ENCODE measurements around a stretch of chr1.

DNA sequence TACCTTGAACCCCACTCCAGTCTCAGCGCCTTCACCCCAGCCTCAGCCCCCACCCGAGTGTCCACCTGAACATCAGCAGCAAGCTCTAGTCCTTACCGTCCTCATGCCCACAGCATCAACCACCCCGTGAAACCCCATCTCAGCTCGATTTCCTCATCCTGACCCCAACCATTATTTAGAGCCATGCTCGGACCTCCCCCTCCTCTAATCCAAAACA is 638 bp downstream of the SHISAL2A start:
- PRO-cap, 2 experiments = no peak in any of the 2 experiments

GRCh38 chr1:52641282-52641762 is 8.4 kb downstream of the SHISAL2A start:
- PRO-cap, 2 experiments = no peak in any of the 2 experiments

DNA sequence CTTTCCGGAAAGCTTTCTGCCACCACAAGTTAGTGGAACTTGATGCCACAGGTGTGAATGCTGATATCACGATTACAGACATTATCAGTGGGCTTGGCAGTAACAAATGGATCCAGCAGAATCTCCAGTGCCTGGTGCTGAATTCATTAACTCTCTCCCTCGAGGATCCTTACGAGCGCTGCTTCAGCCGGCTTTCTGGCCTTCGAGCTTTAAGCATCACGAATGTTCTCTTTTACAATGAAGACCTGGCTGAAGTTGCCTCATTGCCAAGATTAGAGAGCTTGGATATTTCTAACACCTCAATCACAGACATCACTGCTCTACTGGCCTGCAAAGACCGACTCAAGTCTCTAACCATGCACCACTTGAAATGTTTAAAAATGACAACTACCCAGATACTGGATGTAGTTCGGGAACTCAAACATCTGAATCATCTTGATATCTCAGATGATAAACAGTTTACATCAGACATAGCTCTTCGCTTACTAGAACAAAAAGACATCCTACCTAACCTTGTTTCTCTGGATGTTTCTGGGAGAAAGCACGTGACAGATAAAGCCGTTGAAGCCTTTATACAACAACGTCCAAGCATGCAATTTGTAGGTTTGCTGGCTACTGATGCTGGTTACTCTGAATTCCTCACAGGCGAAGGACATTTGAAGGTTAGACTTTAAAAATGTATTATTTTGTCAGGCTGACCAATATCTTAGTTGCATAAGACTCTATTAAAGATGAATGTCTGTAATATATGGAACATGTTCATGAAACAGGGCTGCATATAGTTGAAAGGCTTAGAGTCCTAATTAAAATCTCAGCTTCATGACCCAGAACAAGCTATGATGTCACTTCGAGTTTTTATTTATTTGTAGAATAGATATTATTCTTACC is 45.1 kb downstream of the ZYG11B start:
- PRO-cap, 2 experiments = no peak in any of the 2 experiments

- PRO-cap, 2 experiments = no peak in any of the 2 experiments
Measured at GRCh38 chr1:52914336-52914904, 7.1 kb downstream of the ECHDC2 start.

GRCh38 chr1:53053475-53054451 is 8.2 kb upstream of the PODN start:
- PRO-cap, 2 experiments = no peak in any of the 2 experiments

DNA sequence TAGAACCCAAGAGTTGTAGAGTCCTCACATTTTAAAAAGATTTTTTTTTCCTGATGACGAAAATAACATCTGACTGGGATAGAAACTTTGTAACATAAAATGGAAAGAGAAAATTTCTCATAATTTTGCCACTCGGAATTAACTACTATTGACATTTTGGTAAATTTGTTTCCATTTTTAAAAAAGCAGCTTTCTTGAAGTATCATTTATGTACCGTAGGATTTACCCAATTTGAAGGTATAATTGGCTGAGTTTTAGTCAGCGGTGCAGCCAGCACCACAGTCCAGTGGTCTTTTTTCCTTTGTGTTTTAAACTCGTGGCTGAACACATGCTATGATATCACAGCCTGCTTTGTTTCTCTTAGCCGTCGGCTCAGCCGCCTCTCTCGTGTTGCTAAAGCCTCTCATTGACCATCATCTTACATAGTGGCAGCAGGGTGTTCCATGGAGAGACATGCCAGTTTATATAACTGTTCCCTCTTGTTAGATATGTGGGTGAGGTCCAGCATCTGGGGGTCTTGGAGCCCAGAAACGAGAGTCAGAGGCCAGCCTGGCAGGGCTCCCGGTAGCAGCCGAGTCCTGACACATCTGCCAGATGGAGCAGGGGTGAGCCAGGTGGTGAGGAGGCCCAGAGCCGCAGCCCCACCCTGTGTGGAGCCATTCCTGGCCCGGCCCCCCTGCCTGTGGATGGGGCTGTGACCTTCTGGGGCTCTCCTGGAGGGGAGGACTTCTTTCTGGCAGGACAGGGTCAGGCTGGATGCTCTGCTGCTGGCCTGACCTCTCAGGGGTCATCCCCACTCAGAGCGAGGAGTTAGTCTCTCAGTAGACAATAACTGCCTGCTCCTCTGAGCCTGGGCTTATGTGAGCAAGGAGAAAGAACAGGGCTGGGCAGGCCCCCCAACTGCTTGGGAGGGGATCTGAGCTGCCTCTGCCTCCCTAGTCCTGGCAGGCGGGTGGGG is 11.8 kb downstream of the PODN start:
- PRO-cap, 2 experiments = no peak in any of the 2 experiments

GRCh38 chr1:53084363-53085180 is 22.6 kb downstream of the PODN start:
- PRO-cap, 2 experiments = no peak in any of the 2 experiments

- PRO-cap, 2 experiments = no peak in any of the 2 experiments
Measured at GRCh38 chr1:53092992-53093263, 30.9 kb downstream of the PODN start.

DNA sequence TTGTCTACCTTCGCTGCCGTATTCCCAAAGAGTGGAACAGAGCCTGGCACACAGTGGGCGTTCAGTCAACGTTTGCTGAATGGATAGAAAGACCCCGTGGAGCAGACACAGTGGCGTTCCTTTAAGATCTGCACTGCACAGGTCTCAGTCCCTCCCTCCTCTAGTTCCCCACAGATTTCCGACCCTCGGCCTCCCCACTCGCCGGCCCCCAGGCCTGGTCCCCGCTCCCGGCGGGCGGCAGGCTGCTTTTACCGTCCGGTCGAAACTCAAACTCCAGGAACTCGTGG is 266 bp downstream of the MAGOH start:
- PRO-cap, 2 experiments = no peak in any of the 2 experiments

DNA sequence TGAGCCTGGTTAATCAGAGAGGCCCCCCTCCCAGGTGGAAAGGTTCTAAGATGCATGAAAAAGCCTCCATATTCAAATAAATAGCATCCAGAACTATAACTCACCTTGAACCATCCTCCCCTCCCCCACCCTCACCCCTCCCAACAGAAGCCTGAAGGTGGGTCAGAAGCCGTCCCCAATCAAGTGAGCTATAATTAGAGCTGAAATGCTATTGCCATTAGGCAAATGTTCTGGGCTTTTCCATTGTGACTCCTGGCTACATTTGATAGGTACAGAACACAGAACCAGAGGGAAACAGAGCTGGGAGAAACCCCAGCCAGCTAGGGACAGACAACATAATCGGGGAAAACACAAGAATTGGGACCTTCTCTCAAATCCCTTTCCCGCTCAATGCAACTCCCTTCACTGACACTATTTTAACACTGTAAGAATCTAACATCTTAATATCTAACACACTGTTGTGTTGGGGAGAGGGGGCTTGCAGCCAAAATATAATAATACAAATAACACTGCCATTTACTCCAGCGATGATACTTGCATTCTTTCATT is 41.4 kb downstream of the LRP8 start:
- PRO-cap, 2 experiments = no peak in any of the 2 experiments

DNA sequence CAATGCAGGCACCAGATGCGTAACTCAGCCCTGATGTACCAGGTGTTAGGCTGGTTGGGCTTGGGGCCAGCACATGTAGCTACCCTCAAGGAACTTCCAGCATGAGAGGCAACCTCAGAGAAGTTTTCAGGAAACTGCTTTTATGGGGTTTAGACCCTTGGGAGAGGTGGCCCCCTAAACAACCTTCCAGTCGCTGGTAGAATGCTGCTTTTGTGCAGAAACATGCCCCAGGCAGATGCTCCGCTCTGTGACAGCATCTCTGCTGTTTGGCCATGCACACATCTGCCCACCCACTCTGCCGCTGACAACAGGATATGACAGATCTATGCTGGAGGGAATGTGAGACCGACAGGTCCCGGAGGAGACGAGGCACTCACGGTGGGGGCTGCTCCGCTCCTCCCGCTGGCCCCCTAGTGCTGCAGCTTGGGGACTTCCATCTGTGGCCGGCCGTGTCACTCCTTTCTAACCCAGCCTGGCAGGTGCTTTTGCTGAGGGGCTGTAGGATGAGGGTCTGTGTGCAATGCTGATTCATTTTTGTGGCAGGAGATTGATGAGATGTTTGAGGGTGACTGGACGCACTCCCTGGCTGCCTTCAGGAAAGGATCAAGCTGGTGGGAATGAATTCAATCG is 49.1 kb upstream of the DMRTB1 start:
- PRO-cap, 2 experiments = no peak in any of the 2 experiments

- PRO-cap, 2 experiments = no peak in any of the 2 experiments
Measured at GRCh38 chr1:54228032-54229203, 28.5 kb downstream of the MRPL37 start.

- PRO-cap, 2 experiments = no peak in any of the 2 experiments
Measured at GRCh38 chr1:54229458-54230230, 29.7 kb downstream of the MRPL37 start.

- PRO-cap, 2 experiments = no peak in any of the 2 experiments
Measured at GRCh38 chr1:54249753-54250583, 50.0 kb downstream of the MRPL37 start.

- PRO-cap, 2 experiments = no peak in any of the 2 experiments
Measured at GRCh38 chr1:54280289-54281171, 80.6 kb downstream of the MRPL37 start.

DNA sequence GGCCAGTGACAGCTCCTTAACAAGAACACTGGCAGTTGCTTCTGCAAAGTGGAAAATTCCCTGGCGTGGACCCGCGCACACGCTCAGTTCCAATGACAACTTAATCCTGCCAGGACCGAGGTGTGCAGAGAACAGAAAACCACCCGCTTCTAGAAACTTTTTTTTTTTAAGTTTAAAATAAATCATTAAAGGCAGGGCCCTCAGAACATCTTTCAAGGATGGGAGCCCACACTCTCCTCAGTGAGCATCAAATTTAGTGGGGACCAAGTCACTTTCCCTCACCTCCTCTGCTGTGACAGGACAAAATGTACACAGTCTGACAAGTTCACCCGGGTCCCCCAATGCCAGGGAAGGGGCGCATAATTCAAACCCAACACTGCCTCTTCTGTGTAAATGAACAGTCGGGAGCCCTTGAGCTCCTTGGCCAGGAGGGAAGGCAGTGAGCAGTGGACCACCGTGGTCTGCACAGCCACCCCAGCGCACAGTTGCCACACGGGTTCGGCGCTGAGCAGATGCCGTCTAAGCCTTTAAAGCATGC is 91.1 kb downstream of the MRPL37 start:
- PRO-cap, 2 experiments = no peak in any of the 2 experiments

GRCh38 chr1:54296196-54296819 is 96.3 kb downstream of the MRPL37 start:
- PRO-cap, 2 experiments = no peak in any of the 2 experiments

DNA sequence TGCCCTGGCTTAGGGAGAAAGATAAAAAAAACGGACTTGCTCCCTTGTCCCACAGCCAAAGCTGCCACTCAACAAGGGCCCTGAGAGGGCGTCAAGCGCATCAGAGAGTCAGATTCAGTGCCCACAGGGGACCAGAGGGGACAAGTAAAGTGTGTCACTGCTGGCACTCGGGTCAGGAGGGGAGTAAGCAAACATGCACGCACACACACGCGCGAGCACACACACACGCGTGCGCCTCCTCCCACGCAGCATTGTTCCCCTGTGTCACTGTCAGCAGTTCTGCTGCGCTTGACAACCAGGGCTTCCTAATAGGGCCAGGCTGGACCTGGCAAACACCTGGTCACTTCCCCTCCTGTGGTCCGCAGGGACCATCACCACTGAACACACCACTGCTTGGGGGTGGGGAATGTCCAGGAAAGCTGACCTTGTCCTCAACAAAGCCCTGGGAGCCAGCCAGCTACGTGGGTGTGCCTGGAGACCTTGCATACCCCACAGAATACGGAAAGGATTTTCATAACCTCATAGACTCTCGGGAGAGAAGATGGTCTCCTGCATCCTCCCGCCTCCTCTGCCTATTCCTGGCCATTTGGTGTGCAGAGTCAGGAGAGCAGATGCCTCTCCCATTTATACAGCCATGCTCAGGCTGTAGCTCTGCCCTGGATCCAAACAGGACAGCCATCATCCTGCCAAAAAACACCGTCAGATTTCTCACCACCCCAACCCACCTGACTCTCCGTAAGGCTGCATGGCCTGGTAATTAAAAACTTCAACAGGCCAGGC is 132.9 kb downstream of the MRPL37 start:
- PRO-cap, 2 experiments = no peak in any of the 2 experiments

- PRO-cap, 2 experiments = no peak in any of the 2 experiments
Measured at GRCh38 chr1:54347944-54348931, 148.3 kb downstream of the MRPL37 start.

DNA sequence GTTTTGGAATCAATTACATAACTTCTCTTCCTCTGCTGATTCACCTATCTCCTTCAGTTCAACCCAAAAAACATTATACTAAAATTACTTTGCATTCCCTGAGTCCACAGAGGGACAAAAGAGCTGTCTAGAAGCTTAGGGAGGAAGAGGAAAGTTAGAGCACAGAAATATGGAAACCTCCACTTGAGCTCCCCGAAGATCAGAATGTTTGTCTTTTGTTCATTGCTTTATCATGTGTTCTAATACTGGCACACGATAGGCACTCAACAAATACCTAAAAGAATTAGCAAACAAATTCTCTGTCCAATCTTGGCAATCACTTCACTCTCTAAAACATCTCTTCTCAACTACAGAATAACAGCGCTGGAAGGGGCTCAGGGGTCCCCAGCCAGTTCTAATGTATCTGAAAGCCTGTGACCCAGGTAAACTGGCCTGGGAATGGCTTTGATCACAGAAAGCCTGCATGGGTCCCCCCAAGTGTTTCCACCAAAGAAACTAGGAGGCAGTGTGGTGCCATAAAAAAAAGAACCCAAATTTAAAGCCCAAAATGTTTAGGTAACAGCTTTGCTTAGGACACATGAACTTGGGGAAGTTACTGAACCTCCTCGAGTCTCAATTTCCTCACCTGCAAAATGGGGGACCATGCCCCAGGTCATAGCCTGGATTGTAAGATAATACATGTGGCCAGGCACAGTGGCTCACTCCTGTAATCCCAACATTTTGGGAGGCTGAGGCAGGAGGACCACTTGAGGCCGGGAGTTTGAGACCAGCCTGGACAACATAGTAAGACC is 160.3 kb downstream of the MRPL37 start:
- PRO-cap, 2 experiments = no peak in any of the 2 experiments